Islet of Langerhans (tissue), 1 donor: ENCODE measurements around a stretch of chr1.

DNA sequence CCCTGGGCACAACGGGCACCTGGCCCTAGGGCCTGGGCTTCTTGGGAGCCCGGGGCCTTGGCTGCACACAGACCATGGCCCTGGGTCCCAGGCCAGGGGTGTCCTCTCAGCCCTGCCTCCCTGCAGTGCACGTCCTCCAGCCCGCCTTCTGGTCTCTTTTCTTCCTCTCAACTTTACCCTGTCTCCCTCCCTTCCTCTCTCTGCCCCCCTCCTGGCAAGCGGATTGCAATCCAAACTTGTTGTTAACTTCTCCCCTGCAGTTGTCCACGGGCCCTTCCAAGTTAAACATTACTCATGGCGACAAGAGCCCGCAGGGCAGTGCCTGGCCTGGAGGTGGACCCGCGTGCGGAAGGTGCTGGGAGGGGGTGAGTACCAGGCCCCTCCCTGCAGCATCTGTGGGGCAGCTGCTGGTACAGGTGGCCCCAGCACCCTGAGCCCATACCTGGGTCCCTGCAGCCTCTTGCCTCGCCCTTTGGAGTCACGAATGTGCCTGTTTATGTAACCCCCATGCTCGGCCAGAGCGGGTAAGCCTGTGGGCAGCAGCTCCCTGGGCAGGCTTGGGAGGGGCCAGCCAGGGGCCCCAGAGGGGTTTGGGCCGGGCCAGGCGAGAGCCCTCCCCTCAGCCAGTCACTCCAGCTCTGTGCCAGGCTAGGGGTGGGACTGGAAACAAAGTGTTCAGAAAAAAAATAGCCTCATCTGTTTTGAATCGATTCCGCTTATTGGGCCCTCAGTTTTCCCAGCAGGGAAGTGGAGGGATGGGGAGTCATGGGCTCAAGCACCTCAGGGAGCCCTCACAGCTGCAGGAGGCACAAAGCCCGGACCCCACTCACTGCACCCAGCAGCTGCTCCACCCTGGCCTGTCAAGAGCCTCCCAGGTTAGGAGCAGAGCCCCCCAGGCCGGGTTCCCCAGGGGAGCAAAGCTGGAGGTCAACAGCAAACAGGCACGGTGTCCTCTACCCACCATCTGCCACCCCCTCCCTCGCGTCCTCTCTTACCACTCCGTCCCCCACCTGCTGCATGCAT, 13.9 kb upstream of the FAAP20 start:
- RRBS: 55% methylated on average over 2 of the region's 25 CpGs

- RRBS: no CpG with 5 or more reads among the region's 18 CpGs
Measured at GRCh38 chr1:2233375-2234028, 5.4 kb downstream of the SKI start.

DNA sequence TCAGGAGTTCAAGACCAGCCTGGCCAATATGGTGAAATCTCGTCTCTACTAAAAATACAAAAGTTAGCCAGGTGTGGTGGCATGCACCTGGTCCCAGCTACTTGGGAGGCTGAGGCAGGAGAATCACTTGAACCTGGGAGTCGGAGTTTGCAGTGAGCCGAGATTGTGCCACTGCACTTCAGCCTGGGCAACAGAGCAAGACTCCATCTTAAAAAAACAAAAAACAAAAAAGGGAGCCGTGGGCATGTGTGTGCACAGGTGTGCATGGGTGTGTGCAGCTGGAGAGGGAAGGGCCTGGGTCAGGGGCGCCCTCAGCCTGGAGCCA, 18.9 kb downstream of the SKI start:
- RRBS: no CpG with 5 or more reads among the region's 5 CpGs

- RRBS: no CpG with 5 or more reads among the region's 13 CpGs
Measured at GRCh38 chr1:2289999-2290625, 62.0 kb downstream of the SKI start.

- RRBS: no CpG with 5 or more reads among the region's 20 CpGs
Measured at GRCh38 chr1:2296468-2296999, 68.4 kb downstream of the SKI start.

DNA sequence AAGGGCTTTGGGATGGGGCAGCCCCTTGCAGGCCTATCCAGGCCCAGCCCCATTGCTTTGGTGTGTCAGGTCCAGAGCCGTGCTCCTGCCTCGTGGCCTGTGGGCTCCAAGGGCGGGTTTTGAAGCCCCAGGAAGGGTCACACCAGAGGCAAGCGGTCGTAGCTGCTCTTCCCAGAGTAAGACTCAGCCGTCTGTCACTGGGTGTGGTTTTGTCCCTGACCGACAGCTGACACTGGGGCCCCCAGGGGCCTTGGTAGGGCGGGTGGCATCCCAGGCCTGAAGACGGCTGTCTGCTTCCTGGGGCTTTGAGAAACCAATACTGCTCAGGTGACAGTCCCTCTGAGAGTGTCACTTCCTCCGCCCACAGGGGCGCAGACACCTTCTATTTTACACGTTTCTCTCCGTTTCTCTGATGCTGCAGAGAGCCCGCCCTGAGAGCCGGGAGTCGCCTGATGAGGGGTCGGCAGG, 72.2 kb downstream of the SKI start:
- RRBS: no CpG with 5 or more reads among the region's 17 CpGs

DNA sequence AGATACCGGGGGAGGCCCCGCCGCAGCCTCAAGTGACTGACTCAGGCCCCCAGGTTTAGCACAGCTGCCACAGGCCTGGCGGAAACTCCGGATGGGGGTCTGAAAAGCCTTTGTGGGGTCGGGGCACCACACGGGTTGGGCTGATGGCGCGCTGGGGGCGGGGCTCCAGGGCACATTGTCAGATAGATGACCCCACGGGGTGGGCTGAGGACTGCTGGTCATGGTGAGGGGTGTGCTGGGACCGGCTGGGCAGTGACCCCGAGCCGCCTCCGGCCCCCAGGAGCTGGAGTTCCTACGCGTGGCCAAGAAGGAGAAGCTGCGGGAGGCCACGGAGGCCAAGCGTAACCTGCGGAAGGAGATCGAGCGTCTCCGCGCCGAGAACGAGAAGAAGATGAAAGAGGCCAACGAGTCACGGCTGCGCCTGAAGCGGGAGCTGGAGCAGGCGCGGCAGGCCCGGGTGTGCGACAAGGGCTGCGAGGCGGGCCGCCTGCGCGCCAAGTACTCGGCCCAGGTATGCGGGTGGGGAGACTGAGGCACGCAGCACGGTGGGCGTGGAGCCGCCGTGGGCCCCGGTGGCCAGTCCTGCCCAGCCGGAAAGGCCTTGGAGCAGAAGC, 77.7 kb downstream of the SKI start:
- RRBS: 96% methylated on average over 5 of the region's 49 CpGs

GRCh38 chr1:2307568-2308028, 79.5 kb downstream of the SKI start:
- RRBS: no CpG with 5 or more reads among the region's 18 CpGs

- RRBS: 49% methylated on average over 8 of the region's 57 CpGs
Measured at GRCh38 chr1:2309523-2310923, 81.3 kb downstream of the MORN1 start.

GRCh38 chr1:2360800-2361262, 30.5 kb downstream of the MORN1 start:
- RRBS: no CpG with 5 or more reads among the region's 4 CpGs

DNA sequence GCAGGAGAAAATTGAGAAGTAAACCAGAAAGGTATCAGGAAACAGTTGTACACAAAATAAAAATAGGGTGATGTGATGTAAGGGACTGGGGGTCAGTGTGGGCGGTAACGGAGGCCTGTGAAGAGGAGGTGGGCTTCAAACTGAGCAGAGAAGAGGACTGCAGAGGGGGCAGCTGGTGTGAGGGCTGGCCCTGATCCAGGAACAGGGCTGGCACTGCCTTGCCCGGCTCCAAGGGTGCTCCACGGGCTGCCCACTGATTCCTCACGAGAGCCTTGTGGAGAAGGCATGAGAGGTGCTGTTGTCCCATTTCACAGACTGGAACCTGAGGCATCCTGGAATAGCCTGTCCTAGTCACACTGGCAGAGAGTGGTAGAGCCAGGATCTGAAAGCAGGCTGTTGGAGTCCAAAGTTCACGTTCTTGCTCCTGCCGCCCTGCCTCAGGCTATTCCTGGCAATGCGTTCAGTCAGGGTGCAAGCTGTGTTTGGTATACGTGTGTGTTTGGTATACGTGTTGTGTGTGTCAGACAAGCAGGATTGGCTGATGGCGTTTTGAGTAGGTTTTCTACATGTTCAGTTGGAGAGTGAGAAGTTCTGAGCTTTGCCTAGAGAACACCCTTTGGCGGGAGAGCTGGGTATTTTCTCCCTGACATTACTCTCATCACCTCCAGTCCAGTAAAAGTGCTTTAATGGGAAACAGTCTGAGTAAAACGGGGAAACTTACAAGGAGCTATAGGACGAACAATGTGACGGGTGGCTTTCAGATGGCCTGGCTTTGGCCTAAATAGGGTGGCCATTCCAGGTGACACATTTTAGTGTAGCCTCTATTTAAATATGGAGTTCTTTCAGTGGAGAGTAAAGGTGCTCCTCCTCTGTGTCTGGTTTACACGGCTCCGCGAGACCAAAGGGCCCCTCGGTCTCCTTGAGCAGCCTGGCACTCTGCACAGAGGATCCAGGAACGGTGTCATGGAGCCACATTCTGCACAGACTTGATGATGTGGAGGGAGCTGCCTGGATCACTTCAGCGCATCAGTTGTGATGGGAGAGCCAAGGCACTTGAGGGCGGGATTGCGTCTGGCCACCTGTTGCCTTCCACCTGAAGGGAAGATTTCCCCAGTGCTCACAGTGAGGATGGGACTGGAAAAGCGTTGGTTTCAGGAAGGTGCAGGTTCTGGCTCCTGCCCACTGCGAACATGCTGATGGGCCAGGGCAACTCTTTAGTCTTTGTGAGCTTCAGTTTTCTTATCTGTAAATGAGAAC, 2.1 kb downstream of the RER1 start:
- RRBS: no CpG with 5 or more reads among the region's 25 CpGs

DNA sequence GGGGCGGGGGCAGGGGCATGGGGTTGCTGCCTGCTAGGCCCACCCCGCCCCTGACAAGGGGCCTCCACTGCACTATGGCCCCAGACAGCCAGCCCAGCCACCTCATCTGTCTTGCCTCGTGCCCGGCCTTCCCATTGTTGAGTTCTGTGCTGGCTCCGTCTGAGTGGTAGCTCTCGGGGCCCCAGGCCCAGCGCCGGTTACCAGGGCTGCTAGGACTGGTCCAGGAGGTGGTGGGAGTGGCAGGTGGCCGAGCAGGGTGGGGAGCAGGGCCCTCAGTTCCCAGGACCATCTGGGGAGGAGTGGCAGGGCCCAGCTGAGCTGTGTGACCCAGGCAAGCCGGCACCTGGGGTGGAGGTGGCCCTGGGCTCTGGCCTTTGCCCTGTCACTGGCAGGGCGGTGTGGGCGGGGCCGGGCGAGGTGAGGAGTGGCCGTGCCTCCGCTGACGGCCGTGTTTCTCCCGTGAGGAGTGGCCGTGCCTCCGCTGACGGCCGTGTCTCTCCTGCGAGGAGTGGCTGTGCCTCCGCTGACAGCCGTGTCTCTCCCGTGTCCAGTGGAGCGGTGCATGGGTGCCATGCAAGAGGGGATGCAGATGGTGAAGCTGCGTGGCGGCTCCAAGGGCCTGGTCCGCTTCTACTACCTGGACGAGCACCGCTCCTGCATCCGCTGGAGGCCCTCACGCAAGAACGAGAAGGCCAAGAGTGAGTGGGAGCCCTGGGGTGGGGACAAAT, 2.0 kb downstream of the PLCH2 start:
- RRBS: 54% methylated on average over 9 of the region's 36 CpGs

- RRBS: no CpG with 5 or more reads among the region's 30 CpGs
Measured at GRCh38 chr1:2493974-2494709, 18.1 kb downstream of the PLCH2 start.

GRCh38 chr1:2508308-2509065, 17.9 kb downstream of the PANK4 start:
- RRBS: 90% methylated on average over 6 of the region's 51 CpGs

GRCh38 chr1:2523177-2524372, 2.8 kb downstream of the PANK4 start:
- RRBS: 75% methylated on average over 11 of the region's 39 CpGs

GRCh38 chr1:2541438-2542155, 11.5 kb upstream of the HES5 start:
- RRBS: no CpG with 5 or more reads among the region's 22 CpGs

DNA sequence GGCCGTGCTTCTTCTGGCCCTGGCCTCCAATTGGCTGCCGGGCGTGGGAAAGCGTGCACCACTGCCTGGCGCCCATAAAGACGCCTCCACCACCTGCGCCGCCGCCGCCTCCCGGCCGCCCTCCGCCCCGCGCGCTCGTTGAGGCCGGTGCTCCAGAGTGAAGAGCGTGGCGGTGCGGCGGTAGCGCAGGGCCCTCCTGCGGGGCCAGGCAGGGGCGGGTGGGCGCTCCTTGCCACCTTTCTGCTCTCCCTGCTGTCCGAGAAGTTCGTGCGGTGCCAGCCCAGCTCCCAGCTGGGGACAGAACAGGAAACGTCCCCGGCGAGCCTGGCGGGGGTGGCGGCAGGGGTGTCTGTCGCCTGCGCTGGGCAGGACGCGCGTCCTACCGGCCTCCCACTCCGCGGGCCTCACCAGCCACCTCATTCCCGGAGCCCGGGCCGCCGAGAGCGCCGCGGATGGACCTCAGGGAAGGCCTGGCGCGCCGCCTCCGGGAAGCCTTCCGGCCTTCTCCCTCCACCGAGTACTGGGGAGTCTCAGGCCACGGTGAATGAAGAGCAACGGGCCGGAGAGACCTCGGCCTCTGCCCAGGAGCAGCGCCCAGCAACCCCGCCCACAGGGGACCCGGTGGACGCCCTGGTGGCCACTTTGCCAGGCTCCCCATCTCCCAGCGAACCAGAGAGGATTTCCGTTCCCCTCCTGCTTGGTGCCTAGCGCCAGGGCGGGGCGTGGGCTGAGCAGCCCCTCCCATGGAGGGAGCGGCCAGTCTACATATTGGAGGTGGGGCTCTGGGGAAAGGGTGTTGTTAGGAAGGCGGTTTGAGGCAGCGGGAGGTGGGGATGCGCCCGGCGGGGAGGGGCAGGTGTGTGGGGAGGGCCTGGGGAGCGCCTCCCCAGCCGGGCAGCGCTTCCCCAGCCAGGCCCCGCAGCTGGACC, 9.6 kb upstream of the TNFRSF14 start:
- RRBS: 4% methylated on average over 49 of the region's 78 CpGs

DNA sequence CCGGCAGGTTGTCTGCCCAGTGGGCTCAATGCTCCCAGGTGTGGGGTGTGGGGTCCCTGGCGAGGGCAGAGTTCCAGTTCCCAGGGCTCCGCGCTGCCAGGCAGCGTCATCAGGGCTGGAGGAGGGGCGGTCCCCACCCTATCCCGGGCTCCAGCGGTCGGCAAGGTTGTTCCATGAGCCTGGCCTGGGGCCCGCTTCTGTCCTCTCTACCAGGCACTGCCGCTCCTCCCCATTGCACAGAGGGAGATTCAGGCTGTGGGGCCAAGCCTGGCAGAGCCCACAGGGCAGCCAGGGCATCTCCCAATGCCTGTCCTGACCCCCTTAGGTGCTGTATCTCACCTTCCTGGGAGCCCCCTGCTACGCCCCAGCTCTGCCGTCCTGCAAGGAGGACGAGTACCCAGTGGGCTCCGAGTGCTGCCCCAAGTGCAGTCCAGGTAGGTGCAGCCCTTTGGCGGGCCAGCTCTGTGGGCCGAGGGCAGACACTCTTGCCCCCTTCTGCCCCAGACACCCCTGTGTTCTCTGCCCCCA, 1.3 kb downstream of the TNFRSF14 start:
- RRBS: no CpG with 5 or more reads among the region's 17 CpGs

DNA sequence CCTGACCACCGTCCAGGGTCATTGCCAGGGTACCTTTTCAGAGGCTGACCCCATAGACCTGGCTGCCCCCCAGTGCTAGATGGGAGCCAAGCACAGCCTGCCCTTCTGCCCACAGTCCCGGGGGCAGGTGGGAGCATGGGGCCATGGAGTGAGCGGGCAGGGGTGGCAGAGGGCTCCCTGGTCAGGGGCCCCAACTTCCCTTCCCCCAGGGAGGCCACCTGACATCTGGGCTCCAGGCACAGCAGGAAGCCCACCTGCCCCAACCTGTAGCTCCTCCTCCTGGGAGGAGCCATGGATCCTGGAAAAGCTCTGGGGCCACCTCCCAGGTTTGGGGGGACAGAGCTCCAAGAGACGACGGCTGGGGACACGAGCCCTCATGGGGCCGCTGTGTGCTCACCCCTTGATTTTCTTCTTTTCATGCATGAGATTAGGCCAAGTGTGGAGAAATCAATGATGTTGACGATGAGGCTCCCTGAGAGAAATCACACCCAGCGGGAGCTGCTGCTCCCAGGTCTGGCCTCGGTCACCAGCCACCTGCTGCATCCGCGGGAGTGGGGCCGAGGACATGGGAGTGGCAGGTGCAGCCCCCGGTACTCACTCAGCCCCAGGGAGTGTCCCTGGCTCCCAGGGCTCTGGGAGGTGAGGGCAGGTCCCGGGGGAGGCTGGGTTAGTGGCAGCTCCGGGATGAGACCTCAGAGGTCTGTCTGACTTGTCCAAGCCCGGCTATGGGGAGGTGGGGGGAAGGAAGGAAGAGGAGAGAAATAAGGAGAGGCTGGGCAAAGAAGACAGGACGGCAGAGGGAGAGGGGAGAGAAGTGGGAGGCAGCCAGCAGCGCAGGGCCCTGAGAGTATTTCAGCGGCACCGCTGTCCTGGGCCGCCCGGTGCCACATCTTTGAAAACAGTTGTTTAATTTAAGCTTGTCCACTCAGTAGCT, 8.7 kb downstream of the TNFRSF14 start:
- RRBS: 31% methylated on average over 3 of the region's 23 CpGs

- RRBS: no CpG with 5 or more reads among the region's 11 CpGs
Measured at GRCh38 chr1:2847314-2847726, 45.8 kb upstream of the TTC34 start.